ENCODE data around the genes TMEM215 and AQP3.

- RRBS, 2 experiments: 4 to 9% methylated on average over 8 of the region's 42 CpGs
CAGE:
- cytosol, long polyA minus RNA: no peak
- cytosol, long polyA plus RNA: no peak
- long polyA plus RNA: no peak
- nucleus, long polyA minus RNA: no peak
- nucleus, long polyA plus RNA: no peak
These were observed 619 bp downstream of the MOB3B start for GRCh38 chr9:27528916-27529474.

GRCh38 chr9:27533495-27534513 is 4.2 kb upstream of the MOB3B start:
- RRBS, 2 experiments: no CpG with 5 or more reads among the region's 7 CpGs
CAGE:
- cytosol, long polyA minus RNA: no peak
- cytosol, long polyA plus RNA: no peak
- long polyA plus RNA: no peak
- nucleus, long polyA minus RNA: no peak
- nucleus, long polyA plus RNA: no peak

- RRBS, 2 experiments: no CpG with 5 or more reads among the region's 10 CpGs
CAGE:
- cytosol, long polyA minus RNA: no peak
- cytosol, long polyA plus RNA: no peak
- long polyA plus RNA: no peak
- nucleus, long polyA minus RNA: no peak
- nucleus, long polyA plus RNA: no peak
These were observed 7.5 kb upstream of the MOB3B start for GRCh38 chr9:27536919-27537789.

- RRBS, 2 experiments: 51 to 59% methylated on average over 4 of the region's 16 CpGs
CAGE:
- cytosol, long polyA minus RNA: no peak
- cytosol, long polyA plus RNA: no peak
- long polyA plus RNA: no peak
- nucleus, long polyA minus RNA: no peak
- nucleus, long polyA plus RNA: no peak
These were observed 1361.5 kb upstream of the LINGO2 start for GRCh38 chr9:30574883-30575327.

DNA sequence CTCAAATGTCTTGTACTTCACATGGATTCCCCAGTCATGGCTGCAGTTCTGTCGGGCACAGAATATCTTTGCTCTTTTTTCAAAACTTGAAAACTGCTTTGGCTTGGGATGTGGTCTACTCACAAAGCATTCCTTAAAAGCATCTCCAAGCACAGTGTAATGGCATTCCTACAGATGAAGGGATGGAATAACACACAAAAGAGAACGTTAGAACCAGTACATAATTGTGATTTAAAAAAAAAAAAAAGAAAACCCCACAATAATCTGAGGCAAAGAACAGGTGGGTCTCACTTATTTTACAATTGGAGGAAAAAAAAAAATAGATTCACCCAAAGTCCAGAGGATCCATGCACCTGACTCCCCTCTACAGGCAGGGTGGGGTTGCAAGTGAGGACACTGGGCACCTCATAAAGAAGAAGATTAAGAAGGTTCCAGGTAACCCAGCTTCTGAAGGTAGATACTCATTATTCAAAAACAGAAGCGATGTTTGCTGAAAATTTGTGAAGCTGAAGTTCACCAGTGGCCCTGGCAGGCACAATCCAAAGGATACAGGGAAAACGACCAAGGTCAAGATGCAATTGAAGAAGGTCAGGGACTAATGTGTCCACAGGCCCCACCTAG is 68.6 kb downstream of the RIGI start:
- RRBS, 2 experiments: no CpG with 5 or more reads among the region's 4 CpGs
CAGE:
- cytosol, long polyA minus RNA: no peak
- cytosol, long polyA plus RNA: no peak
- long polyA plus RNA: no peak
- nucleus, long polyA minus RNA: no peak
- nucleus, long polyA plus RNA: no peak

DNA sequence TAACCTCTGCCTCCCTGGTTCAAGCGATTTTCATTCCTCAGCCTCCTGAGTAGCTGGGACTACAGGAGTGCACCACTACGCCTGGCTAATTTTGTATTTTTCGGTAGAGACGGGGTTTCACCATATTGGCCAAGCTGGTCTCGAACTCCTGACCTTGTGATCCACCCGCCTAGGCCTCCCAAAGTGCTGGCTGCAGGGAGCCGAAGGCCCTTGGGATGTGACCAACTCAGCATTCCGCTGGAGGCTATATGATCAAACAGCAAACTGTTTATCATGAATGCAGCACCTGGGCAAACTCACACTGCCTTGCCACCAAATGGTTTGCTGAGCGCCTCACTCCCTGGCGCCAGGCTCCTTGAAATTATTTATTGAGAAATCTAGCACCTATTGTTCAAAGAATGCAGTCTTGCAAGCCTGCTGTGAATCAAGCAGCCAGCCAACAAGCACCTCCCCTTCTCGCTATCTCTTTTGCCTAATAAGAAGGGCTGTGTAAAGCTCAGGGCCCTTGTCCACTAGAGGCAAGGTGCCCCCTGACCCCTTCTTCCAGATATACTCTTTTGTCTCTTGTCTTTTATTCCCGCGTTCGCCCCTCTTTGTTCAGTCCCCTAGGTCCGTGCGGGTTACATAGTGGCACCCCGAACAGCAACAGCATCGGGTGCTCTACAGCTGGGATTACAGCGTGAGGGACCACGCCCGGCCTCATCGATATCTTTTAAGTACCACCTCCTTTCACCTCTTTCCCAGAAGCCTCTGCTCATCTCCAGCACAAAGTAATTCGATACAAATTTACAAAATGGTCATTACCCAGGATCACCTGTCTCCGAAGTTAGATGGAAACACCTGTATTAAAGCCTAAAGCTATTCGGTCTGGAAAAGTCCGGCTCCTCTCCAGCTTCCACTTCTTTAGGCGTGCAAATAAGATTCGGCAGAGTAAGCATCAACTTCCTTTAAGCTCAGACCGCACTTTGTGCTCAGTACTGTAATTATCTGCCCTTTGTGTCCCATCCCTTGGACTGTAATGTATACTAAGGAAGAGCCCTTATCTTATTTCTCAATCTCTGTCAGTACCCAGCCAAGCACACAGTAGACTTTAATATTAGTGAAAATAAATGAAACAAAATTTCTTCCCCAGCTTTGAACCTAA is 943 bp downstream of the RIGI start:
- RRBS, 2 experiments: no CpG with 5 or more reads among the region's 29 CpGs
CAGE:
- cytosol, long polyA minus RNA: no peak
- cytosol, long polyA plus RNA: no peak
- long polyA plus RNA: no peak
- nucleus, long polyA minus RNA: no peak
- nucleus, long polyA plus RNA: no peak

DNA sequence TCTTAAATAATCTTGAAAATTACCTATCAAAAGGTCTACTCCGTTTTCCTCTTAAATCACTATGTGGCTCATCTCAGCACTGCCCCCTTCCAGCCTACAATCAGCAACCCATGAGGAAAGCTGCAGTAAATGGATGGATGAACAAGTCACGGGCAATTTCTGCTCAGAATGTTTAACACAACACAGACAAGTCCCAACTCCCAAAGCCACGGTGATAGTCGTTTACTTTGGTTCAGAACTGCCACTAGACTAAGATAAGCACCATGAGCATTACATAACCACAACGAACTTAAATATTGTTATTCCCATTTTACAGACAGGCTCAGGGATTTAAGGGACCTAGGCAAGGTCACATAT is 2.0 kb upstream of the SMIM27 start:
- RRBS, 2 experiments: no CpG with 5 or more reads among the region's 5 CpGs
CAGE:
- cytosol, long polyA minus RNA: no peak
- cytosol, long polyA plus RNA: no peak
- long polyA plus RNA: no peak
- nucleus, long polyA minus RNA: no peak
- nucleus, long polyA plus RNA: no peak

DNA sequence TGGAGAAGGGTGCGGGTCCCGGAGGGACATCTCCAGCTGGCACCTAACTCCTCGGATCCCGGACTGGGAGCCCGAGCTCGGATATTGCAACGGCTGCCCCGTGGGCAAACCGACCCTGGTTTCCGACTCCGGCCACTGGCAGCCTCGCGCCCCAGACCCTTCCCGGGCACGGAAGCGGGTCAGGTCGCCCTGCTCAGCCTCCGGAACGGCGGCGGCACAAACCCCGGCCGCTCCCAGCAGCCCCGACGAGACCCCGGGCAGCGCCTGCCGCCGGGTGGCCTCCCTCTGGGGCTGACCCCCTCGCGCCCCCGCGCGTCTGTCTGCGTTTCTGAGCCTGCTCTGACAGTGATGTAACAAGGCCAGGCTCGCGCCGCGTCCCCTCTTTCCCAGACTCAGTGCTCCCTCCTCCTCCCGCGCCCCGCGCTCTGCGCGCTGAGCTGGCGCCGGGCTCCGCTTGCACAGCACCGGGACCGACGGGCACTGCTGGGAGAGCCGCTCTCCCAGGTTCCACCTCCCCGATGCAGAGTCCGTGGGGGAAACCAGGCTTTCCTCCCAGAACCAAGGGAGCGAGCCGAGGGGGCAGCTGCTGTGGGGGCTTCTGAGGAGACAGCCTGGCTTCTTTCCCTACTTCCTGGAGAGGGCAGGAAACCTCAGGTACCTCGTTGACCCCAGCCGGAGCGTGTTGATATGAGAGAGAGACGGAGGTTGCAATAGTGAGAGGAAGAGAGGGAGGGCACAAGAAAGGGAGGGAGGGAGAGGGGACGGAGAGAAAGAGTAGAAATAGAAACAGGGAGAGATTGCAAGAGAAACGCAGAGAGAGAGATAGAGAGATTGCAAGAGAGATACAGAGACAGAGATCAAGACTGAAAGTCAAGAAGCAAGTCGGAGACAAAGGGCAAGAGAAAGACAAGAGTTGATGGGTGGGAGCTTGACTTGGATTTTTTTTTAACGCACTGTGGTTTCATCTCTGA is at the start of gene TMEM215:
Gene TMEM215 (plus strand): TSS at position 389 of the 971 bp plus-strand sequence.
- RRBS, 2 experiments: 36 to 40% methylated on average over 15 of the region's 64 CpGs
CAGE:
- cytosol, long polyA minus RNA: no peak
- cytosol, long polyA plus RNA: no peak
- long polyA plus RNA: no peak
- nucleus, long polyA minus RNA: no peak
- nucleus, long polyA plus RNA: no peak

GRCh38 chr9:33120249-33120860 is 43.9 kb upstream of the SMU1 start:
- RRBS, 2 experiments: no CpG with 5 or more reads among the region's 7 CpGs
CAGE:
- cytosol, long polyA minus RNA: no peak
- cytosol, long polyA plus RNA: no peak
- long polyA plus RNA: no peak
- nucleus, long polyA minus RNA: no peak
- nucleus, long polyA plus RNA: no peak

GRCh38 chr9:33123649-33124300 is 43.4 kb downstream of the B4GALT1 start:
- RRBS, 2 experiments: 93 to 100% methylated on average over 2 to 4 of the region's 12 CpGs
CAGE:
- cytosol, long polyA minus RNA: no peak
- cytosol, long polyA plus RNA: no peak
- long polyA plus RNA: no peak
- nucleus, long polyA minus RNA: no peak
- nucleus, long polyA plus RNA: no peak

GRCh38 chr9:33124717-33125331 is 42.3 kb downstream of the B4GALT1 start:
- RRBS, 2 experiments: no CpG with 5 or more reads among the region's 7 CpGs
CAGE:
- cytosol, long polyA minus RNA: no peak
- cytosol, long polyA plus RNA: no peak
- long polyA plus RNA: no peak
- nucleus, long polyA minus RNA: no peak
- nucleus, long polyA plus RNA: no peak

DNA sequence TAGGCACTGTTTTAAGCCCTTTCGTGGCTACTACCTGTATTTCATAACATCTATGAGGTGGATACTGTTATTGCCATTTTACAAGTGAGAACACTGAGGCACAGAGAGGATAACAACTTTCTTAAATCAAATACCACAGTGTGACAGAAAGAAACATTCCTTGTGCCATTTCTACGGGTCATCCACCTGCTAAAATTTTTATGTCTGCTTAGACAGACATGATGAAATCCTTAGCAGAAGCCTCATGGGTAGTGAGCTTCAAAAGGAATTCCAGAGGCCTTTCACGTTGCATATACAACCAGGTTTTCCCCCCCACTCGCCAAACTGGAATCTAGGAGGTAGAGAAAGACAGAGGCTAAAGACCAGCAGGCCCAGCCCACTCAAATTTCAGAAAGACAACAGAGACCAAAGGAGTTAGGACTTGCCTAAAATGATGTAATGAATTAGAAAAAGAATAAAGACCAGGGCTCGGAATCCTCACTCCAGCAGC is 9.3 kb downstream of the B4GALT1 start:
- RRBS, 2 experiments: no CpG with 5 or more reads among the region's 5 CpGs
CAGE:
- cytosol, long polyA minus RNA: no peak
- cytosol, long polyA plus RNA: no peak
- long polyA plus RNA: no peak
- nucleus, long polyA minus RNA: no peak
- nucleus, long polyA plus RNA: no peak

GRCh38 chr9:33162373-33163475 is 4.4 kb downstream of the B4GALT1 start:
- RRBS, 2 experiments: no CpG with 5 or more reads among the region's 15 CpGs
CAGE:
- cytosol, long polyA minus RNA: no peak
- cytosol, long polyA plus RNA: no peak
- long polyA plus RNA: no peak
- nucleus, long polyA minus RNA: no peak
- nucleus, long polyA plus RNA: no peak

GRCh38 chr9:33165209-33166193 is 1.6 kb downstream of the B4GALT1 start:
- RRBS, 2 experiments: no CpG with 5 or more reads among the region's 11 CpGs
CAGE:
- cytosol, long polyA minus RNA: no peak
- cytosol, long polyA plus RNA: no peak
- long polyA plus RNA: no peak
- nucleus, long polyA minus RNA: no peak
- nucleus, long polyA plus RNA: no peak

- RRBS, 2 experiments: no CpG with 5 or more reads among the region's 4 CpGs
CAGE:
- cytosol, long polyA minus RNA: no peak
- cytosol, long polyA plus RNA: no peak
- long polyA plus RNA: no peak
- nucleus, long polyA minus RNA: no peak
- nucleus, long polyA plus RNA: no peak
These were observed 5.4 kb upstream of the SPINK4 start for GRCh38 chr9:33234507-33235034.

GRCh38 chr9:33250094-33251011 is 10.4 kb downstream of the SPINK4 start:
- RRBS, 2 experiments: no CpG with 5 or more reads among the region's 3 CpGs
CAGE:
- cytosol, long polyA minus RNA: no peak
- cytosol, long polyA plus RNA: no peak
- long polyA plus RNA: no peak
- nucleus, long polyA minus RNA: no peak
- nucleus, long polyA plus RNA: no peak

DNA sequence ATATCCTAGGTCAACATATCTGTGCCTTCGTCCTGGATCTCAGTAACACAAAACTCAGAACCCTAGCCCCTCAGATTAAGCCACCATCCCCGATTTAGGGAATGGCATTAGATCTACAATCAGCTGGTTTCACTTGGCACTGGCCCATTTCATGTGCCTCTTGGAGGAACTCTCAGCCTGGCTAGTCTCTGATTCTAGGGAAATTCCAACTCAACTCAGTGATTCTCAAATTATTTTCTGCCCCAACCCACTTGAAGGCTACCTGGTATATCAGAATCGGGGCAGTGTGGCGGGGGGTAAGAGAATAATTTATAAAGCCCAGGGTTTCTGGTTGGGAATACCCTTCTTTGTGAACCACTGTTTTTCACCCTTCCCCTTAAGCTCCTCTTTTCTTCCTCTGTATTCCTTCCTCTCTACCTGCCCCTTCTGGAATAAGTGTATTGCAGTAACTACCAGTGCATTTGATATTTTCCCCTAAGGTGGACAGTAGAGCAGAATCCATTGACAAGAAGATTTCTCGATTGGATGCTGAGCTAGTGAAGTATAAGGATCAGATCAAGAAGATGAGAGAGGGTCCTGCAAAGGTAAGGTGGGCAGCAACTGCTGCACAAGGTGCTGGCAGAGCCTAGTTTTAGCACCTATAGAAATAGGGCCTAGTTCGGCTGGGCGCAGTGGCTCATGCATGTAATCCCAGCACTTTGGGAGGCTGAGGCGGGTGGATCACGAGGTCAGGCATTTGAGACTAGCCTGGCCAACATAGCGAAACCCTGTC is 868 bp downstream of the CHMP5 start:
- RRBS, 2 experiments: no CpG with 5 or more reads among the region's 10 CpGs
CAGE:
- cytosol, long polyA minus RNA: no peak
- cytosol, long polyA plus RNA: no peak
- long polyA plus RNA: no peak
- nucleus, long polyA minus RNA: no peak
- nucleus, long polyA plus RNA: no peak

- RRBS, 2 experiments: no CpG with 5 or more reads among the region's 7 CpGs
CAGE:
- cytosol, long polyA minus RNA: no peak
- cytosol, long polyA plus RNA: no peak
- long polyA plus RNA: no peak
- nucleus, long polyA minus RNA: no peak
- nucleus, long polyA plus RNA: no peak
These were observed 9.5 kb downstream of the AQP7 start for GRCh38 chr9:33392890-33393262.

DNA sequence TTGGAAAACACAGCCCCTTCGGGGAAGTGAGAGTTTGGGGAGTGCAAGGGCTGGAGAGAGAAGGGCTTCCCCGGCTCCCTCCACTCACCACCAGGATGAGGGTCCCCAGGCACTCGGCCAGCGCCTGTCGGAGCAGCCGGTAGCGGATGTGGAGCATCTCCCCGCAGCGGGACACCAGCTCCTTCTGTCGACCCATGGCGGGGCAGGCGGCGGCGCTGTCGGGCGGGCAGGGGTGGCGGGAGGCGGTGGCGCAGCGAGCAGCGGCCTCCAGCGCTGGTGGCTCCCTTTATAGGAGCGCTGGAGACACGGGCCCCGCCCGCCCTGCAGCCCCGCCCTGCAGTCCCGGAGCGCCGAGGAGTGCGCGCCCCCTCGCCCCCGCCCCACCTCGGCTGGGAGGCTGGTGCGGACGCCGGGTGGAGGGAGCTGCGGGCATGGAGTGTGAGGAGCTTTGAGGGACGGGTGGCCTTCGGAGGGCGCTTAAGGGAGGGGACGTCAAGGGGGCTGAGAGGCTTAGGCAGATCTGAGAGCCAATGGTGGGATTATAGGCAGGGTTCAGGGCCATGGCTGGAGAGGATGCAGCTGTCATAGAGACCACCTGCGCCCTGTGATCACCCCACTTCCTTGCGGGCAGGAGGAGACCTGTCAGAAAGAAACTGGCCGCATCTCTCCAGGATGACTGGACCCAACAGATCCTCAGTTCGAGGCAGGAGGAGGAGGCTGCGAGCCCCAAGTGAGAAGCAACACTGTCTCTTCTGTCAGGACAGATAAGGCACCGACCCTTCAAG is at the start of gene AQP3:
Gene AQP3 (minus strand): TSS at position 259 of the 785 bp plus-strand sequence.
- RRBS, 2 experiments: 2% methylated on average over 16 of the region's 49 CpGs
CAGE:
- cytosol, long polyA minus RNA: no peak
- cytosol, long polyA plus RNA: no peak
- long polyA plus RNA: start-site peak on the minus strand centred at position 272 of the sequence, 34 bp wide, 15 and 34 reads in 2 replicates
- nucleus, long polyA minus RNA: no peak
- nucleus, long polyA plus RNA: no peak

DNA sequence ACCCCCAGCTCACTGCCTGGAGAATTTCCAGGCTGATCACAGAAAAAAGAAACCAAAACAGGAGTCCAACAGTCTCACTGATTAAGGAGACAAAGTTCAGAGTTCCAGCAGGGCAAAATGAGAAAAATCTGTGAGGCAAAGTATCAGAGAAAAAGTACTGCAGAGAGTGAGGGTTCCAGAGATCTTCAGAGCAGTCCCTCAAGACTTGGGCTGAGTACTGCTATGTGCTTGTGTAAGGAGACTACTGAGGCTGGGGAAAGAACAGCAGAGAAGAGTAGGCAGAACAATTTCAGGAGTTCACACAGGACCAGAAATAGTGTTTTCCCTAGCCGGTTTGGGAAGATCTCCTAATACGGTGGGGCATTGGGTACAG is 55.9 kb upstream of the PRSS3 start:
- RRBS, 2 experiments: no CpG with 5 or more reads among the region's 2 CpGs
CAGE:
- cytosol, long polyA minus RNA: no peak
- cytosol, long polyA plus RNA: no peak
- long polyA plus RNA: no peak
- nucleus, long polyA minus RNA: no peak
- nucleus, long polyA plus RNA: no peak